Mammary epithelial cell (primary cell): ENCODE data around the genes THBS4, RPS23 and XRCC4.

GRCh38 chr5:80035085-80035794 is at the start of gene THBS4:
THBS4 (plus strand) TSS chr5:80035348.
- CAGE, long polyA plus RNA: no peak
- RRBS: 8% methylated on average over 28 of the region's 71 CpGs

GRCh38 chr5:80072115-80072623 is 37.0 kb downstream of the THBS4 start:
- CAGE, long polyA plus RNA: no peak
- RRBS: no CpG with 5 or more reads among the region's 6 CpGs

- CAGE, long polyA plus RNA: no peak
- RRBS: no CpG with 5 or more reads among the region's 17 CpGs
Measured at GRCh38 chr5:80082113-80082624, 47.0 kb downstream of the THBS4 start.

DNA sequence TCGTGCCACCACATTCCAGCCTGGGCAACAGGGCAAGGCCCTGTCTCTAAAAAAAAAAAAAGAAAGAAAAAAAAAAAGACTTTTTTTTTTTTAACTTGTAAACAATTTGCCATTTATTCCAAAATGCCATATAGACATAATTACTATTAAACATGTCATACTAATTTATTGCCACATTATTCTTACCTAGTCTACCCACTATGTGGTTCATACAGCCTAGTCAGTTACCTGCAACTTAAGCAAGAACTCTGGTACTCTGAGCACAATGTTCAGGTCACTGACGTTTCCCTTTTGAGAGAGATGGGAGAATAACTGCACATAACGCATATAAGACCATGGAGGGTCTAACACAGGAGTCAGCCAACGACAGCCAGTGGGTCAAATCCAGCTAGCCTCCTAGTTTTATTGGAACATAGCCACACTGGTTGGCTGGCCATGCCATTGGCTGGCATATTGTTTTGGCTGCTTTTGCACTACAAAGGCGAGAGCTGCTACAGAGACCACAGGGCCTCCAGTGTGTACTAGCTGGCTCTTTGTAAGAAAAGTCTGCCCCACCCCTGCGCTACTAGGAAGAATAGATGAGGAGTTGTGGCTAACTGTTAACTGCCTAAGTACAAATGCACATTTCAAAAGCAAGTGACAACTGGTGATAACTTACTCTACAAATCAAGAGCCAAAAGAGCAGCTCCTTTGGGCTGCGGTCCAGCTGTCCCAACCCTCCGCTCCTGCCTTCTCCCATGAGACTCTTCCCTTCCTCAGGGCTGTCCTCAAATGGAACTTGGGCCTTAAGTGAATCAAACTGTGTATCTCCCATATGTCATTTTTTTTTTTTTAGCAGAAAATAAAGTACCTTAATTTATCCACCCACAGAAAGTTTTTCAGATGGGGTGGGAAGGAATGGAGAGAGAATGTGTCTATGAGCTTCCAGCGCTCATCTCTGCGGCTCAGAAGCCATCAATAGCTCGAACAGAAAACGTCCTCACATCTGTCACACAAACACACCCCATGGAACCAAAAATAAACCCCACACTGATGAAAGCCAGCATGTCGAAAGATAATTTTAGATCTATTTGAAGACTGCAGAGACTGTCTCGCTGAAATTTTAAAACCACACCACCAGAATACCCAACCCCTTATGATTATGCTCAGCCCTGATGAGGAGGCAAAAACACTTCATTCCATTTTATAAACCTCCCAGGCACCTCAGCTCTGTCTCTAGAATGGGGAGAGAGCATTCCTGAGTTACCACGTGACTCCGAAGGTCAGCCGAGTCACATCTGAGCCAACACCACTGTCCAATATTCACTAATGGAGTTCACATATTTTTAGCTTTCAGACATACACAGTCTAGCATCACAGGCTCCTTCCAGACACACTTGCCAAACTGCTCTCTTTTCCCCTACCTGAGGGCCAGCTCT is 63.7 kb downstream of the SERINC5 start:
- CAGE, long polyA plus RNA: no peak
- RRBS: no CpG with 5 or more reads among the region's 17 CpGs

DNA sequence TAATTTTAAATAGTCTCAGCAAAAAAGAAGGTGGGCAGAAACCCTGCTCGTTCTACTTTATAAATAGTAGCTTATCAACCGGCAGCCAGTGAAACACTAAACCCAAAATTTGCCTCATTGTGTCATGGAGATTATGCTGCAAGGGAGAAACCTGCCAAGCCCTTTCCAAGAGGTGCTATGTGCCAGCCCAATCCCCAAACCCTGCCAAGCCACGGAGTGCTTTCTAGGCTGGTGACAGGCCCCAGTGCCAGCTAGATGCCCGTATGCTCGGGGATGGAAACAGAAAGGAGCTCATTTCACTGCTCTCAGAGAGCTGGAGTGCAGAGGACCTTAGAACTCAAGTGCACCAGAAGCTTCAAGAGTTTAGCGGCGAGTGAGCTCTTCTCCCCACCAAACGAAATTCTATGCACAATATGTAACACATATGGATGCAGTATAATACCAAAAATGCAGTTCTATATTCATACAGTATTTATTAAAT is 38.6 kb downstream of the SERINC5 start:
- CAGE, long polyA plus RNA: no peak
- RRBS: no CpG with 5 or more reads among the region's 8 CpGs

GRCh38 chr5:80568926-80569413 is 1.1 kb downstream of the ANKRD34B start:
- CAGE, long polyA plus RNA: no peak
- RRBS: 1% methylated on average over 7 of the region's 36 CpGs

GRCh38 chr5:80985492-80985984 is 25.4 kb downstream of the RASGRF2 start:
- CAGE, long polyA plus RNA: no peak
- RRBS: no CpG with 5 or more reads among the region's 3 CpGs

DNA sequence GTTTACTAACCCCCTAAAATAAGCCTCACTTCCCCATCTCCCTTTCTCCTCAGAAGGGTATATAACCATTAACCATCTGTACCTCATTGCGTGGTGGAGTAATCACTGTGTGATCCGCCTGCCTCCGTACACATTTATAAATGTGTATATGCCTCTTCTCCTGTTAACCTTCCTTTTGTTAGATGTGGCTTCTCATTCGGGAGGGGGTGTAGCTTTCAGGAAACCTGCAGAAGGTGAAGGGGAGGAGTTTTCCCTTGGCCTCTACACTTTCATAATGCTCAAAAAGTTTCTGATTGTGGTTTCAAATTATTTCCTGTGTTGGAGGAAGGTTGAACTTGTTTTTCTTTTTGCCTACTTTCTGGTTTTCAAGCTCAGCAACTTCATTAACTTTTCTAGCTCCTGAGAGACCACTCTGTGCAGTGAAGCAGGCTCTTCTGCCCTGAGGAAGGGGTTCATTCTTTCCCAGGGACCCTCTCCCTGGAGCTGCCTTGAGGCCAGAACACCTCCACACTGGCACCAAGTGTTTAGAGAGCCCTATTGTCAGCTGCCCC is 46.9 kb downstream of the RASGRF2 start:
- CAGE, long polyA plus RNA: no peak
- RRBS: no CpG with 5 or more reads among the region's 4 CpGs

GRCh38 chr5:81239763-81240028 is 6.6 kb downstream of the CKMT2 start:
- CAGE, long polyA plus RNA: no peak
- RRBS: no CpG with 5 or more reads among the region's 4 CpGs

GRCh38 chr5:81304632-81305039 is 3.2 kb downstream of the ZCCHC9 start:
- CAGE, long polyA plus RNA: no peak
- RRBS: no CpG with 5 or more reads among the region's 2 CpGs

GRCh38 chr5:81394494-81394976 is 601 bp upstream of the ACOT12 start:
- CAGE, long polyA plus RNA: no peak
- RRBS: 81% methylated on average over 2 of the region's 10 CpGs

DNA sequence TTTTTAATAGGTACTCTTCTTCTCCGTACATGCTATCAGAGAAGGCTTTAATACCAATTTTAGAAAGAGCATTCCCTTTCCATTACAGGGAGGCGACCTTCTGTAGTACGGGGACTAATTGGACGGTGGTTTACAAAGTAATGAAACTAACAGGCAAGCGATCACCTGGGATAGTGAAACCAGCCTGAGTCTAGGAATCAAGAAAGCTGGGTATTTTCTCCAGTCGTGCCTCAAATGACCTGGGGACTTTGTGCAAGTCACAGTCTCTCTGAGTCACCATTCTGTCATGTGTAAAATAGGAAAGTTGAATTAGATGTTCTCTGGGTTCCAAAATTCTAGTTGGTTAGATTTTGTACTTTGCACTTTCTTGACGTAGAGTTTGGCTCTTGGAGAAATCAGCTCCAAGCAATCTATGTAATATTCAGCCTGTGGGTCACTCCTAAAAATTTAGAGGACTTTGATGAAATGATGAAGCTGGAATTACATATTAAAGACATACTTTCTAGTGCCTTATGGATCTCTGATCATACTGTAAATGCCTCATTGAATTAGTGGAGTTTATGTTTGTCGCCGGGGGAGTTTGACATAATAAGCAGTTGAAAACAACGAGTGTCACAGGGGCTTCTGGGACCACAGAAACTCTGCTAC is 22.8 kb upstream of the SSBP2 start:
- CAGE, long polyA plus RNA: no peak
- RRBS: no CpG with 5 or more reads among the region's 10 CpGs

DNA sequence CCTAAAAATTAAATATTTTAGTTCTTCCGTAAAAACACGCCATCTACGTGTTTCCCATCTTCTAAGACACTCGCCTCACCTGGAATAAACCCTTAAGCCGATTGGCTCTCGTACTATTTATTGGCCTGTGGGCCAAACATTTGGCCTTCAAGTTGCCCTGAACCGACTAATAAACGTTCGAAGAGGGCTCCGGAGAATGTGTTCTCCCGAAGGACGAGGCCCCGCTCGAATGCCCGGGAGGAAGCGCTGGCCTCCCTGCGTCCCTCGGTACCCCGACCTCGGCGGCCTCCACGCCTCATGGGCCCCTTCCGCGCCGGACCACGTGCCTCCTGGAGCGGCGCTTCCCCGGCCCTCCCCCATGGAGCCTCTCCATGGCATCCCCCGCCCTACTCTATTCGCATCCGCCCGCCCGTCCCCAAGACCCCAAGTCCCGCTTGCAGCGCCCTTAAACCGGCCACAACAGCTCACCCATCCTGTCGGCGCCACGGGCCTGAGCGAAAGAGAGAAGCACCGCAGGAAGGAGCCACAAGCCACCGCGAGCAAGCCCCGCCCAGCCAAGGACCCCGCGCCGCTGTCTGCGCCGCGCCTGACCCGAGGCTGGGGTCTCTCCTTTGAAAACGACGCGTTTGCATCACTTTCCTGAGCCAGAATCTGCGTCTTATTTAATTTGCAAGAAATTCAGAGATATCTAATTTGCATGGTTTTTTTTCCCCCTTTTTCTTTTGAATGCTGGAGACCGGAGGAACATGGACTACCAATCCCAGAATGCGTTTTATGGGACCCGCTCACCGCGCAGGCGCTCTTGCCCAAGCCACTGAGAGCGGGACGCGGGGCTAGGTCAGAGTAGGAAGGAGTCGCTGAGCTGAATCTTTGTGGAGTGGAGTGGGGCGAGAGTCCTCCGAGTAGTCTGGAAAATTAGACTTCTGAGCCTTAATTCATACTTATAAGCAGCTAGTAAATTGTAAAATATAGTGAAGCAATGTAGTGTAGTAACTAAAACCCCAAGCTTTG is at the start of gene RPS23:
RPS23 (minus strand) TSS at position 503 of the 1,011 bp plus-strand sequence.
- CAGE, long polyA plus RNA: no peak
- RRBS: under 1% methylated on average over 15 of the region's 68 CpGs

DNA sequence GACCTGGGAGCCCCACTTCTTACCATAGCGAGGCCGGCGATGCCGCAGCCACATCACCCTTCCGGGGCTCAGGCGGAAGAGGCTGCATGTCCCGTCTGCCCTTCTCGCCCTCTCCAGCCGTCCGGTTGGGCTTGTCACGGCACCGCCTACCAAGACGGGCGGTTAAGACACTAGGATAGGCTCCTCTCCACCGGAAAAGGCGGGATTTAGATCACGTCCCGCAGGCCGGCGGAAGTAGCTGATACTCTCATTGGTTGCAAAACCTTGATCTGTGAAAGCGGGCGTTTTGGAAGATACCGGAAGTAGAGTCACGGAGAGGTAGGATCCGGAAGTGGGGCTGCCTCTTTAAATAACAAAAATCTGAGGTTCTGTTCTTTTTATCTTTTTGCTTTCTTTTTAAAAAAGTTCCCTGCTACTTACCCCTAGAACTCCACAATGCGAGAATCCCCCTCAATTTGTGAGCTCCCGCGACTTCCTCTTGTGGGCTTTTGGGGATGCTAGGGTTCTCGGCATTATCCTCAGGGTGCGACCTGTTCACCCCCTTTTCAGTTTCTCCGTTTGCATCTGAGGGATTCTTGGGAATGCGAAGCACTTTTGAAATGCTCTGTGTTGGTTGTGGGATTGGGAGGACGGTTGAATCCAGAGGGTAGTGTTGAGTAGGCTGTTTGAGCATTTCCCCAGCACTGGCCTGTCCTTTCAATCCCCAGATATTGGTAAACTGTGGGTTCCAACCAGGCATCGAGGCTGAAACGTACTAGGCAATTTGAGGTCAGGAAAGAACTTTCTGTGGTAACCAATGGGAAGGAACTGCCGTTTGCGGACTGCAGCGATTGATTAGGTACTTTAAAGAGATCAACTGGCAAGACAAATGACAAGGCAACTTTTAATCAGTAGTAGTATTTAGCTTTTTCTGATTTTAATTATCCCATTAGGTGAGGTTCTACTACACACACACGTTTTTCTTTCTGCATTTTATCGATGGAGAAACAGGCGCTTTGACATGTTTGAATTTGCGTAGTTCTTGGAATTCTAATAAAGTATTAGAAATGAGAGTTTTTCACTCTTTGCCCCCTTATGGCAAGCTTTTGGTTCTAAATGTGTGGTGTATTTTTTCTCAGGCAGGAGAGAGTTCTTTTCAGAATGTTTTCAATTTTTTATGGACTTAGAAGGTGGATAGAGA is at the start of gene XRCC4:
XRCC4 (plus strand) TSS at position 250 of the 1,180 bp plus-strand sequence.
- CAGE, long polyA plus RNA: no peak
- RRBS: under 1% methylated on average over 13 of the region's 42 CpGs

GRCh38 chr5:83463690-83464000 is 7.9 kb upstream of the VCAN start:
- CAGE, long polyA plus RNA: no peak
- RRBS: no CpG with 5 or more reads among the region's 8 CpGs

DNA sequence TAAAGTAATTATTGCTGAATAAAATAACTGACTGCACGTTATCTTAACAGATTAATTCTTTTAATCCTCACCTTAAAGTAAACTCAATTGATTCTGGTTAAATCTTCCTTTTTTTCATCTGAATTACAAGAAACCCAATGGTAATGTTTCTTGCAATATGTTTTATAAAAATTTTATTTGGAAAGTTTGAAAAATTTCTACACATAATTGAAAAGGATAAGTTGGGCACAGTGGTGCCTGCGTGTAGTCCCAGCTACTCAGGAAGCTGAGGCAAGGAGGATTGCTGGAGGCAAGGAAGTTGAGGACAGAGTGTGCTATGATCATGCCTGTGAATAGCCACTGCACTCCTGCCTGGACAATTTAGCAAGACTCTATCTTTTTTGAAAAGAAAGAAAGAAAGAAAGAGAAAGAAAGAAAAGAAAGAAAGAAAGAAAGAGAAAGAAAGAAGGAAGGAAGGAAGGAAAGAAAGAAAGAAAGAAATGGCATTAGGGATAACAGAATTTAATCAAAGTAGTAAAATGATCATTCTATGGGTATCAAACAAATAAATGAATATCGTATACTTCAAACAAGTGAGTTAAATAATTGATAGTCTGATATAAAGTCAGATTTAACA is 37.2 kb downstream of the VCAN start:
- CAGE, long polyA plus RNA: no peak
- RRBS: no CpG with 5 or more reads among the region's 3 CpGs

DNA sequence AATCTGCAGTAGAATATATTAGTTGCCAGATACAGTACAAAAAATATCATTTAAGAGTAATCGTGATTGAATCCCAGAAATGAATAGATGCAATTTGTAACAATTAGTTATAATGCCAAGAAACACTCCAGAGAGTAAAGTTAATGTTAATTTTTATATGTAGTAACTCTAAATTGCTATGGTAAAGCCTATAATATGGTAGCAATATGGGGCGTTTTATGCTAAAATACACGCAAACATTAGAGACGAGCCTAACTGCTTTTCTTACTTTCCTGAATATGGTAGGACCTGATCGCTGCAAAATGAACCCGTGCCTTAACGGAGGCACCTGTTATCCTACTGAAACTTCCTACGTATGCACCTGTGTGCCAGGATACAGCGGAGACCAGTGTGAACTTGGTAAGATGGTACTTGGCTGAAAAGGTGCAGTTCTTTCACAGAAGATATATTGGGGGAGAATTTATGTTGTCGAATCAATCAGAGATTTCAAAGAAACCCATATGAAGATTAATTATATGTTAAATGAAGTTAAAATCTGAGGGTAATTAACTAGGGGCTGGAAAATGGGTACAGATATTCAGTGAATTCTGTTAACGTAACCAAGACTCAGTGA is 73.8 kb downstream of the VCAN start:
- CAGE, long polyA plus RNA: no peak
- RRBS: no CpG with 5 or more reads among the region's 11 CpGs

GRCh38 chr5:84385261-84385785 is 643 bp upstream of the EDIL3 start:
- CAGE, long polyA plus RNA: no peak
- RRBS: no CpG with 5 or more reads among the region's 6 CpGs

DNA sequence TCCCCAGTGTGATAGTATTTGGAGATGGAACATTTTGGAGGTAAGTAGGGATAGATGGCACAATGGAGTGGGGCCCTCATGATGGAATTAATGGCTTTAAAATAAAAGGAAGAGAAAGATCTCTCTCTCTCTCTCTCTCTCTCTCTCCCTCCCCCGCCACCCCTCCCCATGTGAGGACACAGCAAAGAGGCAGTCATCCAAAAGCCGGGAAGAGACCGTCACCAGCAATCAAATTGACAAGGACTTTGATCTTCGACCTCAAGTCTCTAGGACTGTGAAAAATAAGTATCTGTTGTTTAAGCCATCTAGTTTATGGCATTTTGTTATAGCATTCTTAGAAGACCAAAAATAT is 644.6 kb upstream of the COX7C start:
- CAGE, long polyA plus RNA: no peak
- RRBS: no CpG with 5 or more reads among the region's 4 CpGs

DNA sequence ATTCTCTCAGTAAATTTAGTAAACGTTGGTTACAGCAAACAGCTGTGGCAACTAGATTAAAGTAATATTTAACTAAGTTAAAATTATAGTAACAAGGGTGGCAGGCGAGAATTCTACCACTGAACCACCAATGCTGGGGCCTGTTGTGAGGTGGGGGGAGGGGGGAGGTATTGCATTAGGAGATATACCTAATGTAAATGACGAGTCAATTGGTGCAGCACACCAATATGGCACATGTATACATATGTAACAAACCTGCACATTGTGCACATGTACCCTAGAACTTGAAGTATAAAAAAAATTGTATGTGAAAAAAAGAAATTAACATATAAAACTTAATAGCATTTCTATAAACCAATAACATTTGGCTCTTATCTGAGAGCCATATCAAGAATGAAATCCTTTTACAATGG is 245.0 kb upstream of the COX7C start:
- CAGE, long polyA plus RNA: no peak
- RRBS: no CpG with 5 or more reads among the region's 3 CpGs